Mesothelial cell of epicardium (in vitro differentiated cells): Measurements from ENCODE around the genes SMS, PHEX and ZFX.

DNA sequence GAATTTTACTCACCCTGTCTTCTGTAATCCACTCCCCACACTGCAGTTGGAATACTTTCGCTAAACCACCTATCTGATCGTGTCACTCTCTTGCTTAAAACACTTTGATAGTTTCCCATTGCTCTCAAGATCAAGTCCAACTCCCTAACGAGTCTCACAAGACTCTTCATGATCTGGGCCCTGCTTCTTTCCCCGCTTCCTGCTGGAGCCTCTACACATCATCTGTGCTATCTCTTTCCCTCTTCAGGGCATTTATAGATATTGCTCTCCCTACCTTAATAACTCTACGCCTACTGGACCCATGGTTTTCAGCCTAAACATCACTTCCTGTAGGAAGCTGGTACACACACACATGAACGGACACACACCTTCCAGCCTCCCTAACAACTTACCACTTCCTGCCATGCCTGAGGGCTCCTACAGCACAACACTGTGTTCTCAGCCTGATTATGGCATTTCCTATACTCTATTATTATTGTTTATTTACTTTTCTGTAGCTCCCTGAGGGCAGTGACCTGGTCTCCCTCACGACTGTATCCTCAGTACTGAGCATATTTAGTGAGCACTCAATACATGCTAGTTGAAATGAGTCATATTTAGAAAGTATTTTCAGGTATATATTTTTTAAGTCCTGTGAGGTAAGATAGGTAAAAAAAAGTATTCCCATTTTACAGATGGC is 163.6 kb upstream of the MAP3K15 start:
- PRO-cap, result no peak

GRCh38 chrX:19725457-19726209 is 161.8 kb downstream of the SH3KBP1 start:
- PRO-cap, result no peak

DNA sequence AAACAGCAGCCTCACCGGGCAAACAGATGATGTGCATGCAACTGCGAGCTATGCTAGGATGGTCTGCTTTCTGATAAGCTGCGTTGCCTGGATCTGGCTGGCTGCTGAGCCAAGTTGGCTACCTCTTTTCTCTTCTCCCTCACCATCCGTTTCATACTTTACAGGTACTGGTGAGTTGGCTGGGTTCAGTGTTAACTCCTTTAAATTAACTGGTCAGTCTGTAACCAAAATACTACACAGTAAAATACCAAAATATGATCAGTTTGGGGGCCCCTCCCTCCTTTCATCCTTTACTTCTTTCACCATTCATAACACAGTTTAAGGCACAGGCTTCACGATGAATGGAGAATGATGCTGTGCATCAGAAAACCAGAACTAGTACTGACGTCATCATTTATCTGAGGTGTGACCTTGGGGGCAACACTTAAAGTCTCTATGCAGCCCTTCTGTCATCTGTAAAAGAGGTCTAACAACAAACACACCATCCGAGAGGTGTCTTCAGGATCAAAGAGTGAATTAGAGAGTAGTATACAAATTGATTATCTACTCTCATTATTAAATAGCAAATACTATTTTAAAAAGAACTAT is 135.5 kb downstream of the SH3KBP1 start:
- PRO-cap, result no peak

DNA sequence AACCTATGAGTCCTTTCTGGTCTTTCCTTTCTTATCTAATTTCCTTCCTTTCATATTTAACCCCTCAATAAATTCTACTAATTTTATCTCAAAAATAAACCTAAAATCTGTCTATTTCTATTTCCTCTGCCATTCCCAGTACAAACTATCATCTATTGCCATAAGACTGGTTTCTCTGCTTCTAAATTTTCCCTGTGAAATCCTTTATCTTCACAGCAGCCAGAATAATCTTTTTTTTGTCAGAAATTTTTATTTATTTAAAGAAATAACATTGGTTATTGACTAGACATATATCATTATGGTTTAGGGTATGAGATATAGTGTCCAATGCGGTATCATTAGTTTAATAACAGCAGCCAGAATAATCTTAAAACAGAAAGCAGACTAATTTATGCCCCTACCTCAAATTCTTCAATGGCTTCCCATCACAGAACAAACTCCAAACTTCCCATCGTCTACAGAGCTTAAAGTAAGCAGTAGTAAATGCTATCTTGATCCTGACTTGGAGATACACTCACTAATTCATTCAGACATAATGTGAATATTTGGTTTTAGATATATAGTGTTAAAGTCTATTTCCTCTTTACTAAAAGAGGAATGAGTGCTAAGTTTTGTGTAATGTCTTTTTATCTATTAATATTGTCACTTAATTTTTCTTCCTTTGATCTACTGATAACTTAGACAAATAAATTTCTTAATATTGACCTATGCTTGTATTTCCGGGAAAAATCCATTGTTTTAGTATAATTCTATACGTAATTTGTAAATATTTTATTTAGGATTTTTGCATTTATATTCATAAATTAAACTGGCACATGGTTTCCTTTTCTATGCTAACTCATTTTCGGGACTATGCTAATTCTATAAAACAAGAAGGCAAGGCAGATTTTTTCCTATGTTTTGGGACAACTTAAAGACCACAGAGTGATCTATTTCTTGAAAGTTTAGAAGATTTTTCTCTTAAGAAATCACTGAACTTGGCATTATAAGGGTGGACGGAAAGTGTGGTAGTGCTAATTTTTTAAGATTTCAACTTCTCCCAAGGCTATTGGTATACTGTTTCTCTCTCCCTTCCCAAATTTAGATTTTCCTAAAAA is 44.0 kb downstream of the RPS6KA3 start:
- PRO-cap, result no peak

DNA sequence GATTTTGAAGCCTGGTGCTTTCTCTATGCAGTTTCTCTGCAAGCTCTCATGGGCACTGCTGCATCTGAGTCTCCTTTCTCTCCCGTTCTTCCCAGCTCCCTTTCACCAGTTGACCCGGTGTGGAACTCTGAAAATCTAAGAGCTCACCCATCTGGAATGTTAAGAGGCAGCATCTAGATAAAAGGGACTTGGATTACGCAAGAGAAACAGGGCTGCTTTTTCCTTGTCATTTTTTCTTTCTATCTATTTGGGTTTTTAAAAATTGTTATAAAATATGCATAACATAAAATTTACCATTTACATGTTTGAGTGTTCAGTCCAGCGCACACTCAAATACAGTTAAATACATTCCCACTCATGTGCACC is 95.2 kb upstream of the RPS6KA3 start:
- PRO-cap, result unidirectional peak, minus-strand start at position 66 of the sequence

DNA sequence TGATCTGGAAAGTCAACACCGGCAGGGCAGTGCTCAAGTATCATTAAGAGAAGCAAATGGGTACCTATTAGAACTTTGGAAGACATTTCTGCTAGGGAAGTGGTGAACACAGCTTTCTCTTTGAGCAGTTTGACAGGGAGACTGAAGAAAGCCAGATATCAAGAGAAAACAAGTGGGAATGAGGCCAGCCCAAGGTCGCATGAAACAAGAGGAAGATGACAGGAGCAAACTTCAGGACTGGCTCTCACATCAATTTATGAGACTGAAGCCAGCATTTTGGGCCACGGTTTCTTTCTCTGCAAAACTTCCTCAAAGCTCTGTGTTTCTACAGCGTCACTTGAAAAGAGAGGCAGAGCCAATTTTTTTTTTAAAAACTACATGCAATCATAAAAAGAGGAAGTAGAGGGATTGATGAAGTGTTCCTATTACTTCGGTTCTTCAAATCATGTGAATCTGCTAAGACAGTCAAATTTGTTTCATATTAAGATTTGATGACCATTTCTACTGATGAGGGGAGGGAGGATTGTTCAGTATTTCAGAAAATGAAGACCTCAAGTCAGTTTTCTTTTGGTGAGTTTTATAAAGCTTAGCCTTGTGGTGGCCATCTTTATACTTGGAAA is 108.4 kb upstream of the RPS6KA3 start:
- PRO-cap, result no peak

DNA sequence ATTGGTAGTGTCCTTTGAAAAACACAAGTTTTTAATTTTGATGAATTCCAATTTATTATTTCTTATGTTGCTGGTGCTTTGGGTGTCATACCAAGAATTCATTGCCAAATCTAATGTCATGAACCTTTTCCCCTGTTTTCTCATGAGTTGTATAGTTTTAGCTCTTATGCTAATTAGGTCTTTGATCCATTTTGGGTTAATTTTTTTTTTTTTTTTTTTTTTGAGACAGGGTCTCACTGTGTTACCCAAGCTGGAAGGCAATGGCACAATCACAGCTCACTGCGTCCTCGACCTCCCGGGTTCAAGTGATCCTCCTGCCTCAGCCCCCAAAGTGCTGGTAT is 10.8 kb upstream of the KLHL34 start:
- PRO-cap, result no peak

DNA sequence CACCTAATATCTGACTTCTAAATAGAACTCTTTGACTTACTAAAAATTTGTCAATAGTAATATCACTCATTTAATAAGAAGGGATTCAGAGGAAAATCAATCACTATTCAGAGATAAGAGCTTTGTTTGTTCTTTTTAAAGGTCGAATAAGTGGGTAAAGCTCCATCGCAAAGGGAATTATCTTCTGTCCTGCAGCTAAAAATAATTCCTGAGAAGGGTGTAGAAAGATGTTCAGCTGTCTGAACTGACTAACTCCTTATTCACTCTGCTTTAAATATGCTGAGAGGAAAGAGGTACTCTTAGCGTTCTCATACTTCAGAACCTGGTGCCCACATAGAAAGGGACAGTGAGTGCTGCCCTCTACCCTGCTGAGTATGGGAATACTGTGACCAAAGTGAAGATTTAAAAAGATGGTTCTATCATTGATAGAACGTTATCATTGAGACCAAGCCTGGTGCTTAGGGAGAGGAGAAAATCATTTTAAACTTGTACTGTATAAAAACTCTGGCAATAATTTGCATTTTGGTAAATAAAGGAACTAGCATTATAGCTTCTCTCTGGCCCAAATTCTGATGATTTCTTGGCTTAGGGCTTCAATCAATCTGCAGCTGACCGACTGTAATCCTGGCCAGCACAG is 776 bp downstream of the SMPX start:
- PRO-cap, result no peak

- PRO-cap, result no peak
Measured at GRCh38 chrX:21905137-21905676, 35.3 kb upstream of the SMS start.

- PRO-cap, result bidirectional peak, plus-strand start at chrX:21940733, minus-strand start at chrX:21940621
Measured at GRCh38 chrX:21940105-21941245, at the start of gene SMS. Gene SMS (plus strand): TSS chrX:21940709.

GRCh38 chrX:22032063-22032512 is at the start of gene PHEX:
Gene PHEX (plus strand): TSS chrX:22032325.
- PRO-cap, result no peak

DNA sequence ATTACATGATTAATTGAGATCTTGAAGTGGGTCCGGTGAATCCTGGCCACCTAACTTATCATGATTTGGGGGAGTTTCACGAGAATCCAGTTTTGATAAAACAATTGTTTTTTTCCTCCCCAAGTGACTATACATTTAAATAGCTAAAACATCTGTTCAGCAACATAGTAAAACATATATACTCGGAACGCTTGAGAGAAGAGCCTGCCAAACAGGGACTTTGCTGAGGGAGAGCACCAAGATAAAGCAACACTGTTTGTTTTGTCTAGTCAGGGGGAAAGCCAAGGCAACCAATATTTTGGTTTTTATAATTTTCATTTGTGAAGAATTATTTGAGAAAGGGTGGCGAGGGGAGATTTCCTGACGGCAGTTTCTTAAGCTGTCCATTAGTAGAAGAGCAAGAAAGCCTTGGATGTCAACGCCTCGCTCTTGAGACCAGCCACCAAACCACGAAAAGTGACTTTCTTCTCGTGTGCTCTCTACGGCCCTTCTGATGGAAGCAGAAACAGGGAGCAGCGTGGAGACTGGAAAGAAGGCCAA is 458 bp downstream of the PHEX start:
- PRO-cap, result no peak

- PRO-cap, result no peak
Measured at GRCh38 chrX:23333879-23334616, 601 bp upstream of the PTCHD1 start.

- PRO-cap, result no peak
Measured at GRCh38 chrX:23682036-23682619, 14.8 kb downstream of the PRDX4 start.

DNA sequence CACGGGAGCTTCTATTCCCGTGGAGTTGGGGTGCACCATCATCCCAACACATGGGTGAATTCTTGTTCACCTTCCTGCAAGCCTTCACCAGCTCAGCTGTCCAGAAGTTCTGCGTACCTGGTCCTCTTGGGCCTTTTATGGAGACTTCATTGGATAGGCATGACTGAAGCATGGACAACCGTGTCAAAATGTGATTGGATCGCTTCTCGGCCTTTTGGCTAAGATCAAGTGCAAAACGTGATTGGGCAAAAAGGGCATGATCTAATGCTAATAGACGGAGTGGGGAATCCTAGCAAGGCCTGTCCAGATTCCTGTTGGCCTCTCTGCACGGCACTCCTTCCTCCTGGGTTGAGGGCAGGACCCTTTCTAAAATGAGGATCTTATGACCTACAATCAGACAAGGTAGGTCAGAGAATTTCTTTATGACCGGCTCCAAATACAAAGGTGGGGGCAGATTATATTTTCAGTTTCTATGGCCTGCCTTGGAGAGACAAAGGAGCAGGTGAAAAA is 24.9 kb downstream of the PRDX4 start:
- PRO-cap, result no peak

- PRO-cap, result no peak
Measured at GRCh38 chrX:23822269-23822982, 39.5 kb downstream of the SAT1 start.

- PRO-cap, result bidirectional peak, plus-strand start at chrX:24025487, minus-strand start at chrX:24025289; bidirectional peak, plus-strand start at chrX:24025797, minus-strand start at chrX:24025680
Measured at GRCh38 chrX:24025399-24026370, 1.3 kb downstream of the KLHL15 start.

- PRO-cap, result no peak
Measured at GRCh38 chrX:24077181-24078060, 22.7 kb downstream of the EIF2S3 start.

GRCh38 chrX:24148886-24149906 is at the start of gene ZFX:
Gene ZFX (plus strand): TSS chrX:24149729.
- PRO-cap, result bidirectional peak, plus-strand start at chrX:24148976, minus-strand start at chrX:24148689

DNA sequence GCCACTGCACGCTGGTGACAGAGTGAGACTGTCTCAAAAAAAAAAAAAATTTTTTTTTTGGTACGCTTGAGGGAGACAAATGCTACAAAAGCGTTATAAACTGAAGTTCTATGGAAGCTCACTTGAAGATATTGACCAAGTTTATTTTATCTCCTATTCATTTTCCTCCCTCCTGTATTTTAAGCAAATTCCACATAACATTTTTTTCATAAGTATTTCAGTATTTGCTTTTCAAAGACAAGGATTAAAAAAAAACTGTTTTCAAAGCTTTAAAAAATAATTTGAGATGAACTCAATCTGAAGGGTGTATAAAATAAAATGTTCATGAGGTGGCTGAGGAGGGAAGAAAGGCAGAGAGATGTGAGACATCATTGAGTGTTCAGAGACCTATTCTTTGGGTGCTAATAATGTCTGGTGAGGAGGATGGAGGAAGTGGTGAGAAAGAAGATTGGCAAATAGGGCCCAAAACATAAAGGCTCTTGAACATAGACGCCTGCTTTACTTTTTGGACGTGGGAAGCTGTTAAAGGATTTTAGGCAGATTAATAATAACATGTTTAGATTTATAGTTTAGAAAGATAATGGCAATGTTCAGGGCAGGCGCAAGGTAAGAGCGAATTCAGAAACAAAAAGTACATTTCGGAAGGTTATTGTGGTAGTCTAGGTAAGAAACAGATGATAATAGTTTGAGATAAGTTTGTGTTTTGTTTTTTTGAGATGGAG is 38.8 kb downstream of the ZFX start:
- PRO-cap, result no peak